Mesenchymal stem cell of adipose (primary cell): ENCODE data around the gene TACC2.

- CAGE, long polyA plus RNA, result no peak
Observed at GRCh38 chr10:119666390-119667024, 15.3 kb downstream of the BAG3 start.

DNA sequence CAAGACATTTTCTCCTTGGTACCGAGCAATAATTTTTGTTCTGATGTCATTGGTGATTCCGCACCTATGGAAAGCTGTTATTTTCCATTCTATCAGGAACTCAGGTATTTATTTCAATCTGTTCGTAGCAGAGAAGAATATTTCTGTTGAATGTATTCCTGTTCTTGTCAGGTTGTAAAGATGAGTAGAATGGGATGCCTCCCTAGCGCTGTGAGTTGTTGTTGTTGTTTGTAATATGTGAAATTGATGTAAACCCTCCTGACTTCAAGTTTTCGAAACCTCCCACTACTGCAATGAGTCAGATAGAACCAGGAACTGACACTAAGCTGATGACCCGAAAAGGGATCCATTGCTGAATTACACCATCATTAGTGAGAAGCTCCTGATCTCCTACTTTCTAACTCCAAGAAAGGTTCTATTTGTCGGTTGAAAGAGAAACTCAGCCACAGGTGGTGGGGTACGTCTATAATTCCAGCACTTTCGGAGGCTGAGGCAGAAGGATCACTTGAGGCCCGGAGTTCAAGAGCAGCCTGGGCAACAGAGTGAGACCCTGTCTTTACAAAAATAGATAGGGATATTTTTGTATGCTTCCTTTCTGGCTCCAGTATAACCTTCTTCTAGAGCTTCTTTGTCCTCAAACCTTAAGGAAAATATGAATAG, 21.4 kb upstream of the INPP5F start:
- CAGE, long polyA plus RNA, result no peak

DNA sequence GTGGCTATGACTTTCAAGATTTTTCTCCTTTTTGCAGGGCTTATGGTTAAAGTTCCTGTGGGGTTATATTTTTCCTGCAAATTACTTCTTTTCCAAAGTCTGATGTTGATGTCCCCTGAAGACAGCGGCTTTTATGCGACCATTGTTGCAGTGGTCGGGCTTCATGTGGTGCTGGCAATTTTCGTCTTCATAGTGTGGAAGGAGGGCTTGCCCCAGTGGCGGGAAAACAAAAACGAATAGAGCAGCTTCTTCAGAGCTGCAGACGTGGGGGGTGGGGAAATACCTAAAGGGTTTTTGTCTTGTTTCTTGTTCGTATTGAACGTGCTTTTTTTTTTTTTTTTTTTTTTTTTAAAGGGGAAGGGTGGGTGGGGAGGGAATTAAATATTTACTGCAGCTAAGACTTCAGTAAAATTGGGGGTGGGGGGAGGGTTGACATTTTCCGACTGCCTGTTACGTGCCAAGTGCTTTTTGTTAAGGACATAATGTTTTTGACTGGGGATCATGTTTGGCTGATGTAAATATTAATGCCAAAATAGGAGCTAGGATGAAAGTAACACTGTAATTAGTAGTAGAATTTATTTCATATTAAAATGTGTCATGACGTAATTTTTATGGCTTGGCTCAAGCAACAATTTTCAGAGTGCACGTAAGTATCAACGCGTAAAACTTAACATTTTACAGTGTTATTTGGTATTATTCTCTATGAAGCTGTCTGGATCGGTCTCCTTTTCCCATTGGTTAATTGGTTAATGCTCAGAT, 53.6 kb downstream of the MCMBP start:
- CAGE, long polyA plus RNA, result no peak

DNA sequence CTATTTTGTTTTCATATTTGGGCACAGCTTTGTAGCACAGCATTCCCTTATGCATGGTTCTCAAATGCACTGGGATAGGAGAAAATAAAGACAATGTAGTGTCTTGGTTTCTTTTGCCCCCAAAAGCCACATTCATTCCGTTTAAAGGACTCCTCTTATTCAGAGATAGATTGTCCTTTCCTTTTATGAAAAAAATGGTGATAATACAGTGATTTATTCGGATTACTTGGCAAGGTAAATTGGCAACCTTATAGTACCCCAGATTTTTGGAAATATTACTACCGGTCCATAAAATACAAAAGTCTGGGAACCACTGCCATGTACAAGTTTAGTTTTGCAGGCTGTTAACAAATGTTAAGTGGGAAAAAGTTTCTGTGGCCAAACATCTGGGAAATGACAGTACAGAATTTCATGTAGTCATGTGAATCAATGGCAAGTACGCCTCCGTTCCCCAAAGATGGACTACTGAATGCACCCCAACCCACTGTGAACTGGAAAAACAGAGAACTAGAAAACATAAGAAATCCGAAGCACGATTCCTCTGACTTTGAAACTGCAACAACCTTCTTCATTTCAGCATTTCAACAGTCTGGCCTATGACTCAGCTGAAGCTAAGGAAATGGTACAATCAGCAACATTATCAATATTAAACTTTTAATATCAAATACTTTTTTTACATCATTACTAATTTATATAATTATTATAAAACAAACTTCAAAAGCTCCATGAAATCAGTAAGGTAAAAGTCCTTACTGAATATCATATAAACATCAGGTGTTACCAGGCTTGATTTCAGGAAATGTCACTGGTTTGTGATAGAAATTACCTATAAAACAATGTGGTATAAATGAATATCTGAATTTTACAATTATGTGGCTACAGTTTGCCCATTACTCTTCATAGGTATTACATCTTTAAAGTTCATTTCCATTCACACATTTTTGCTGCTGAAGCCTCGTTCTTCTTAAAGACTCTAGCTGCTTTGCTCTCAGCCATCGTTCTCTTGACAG, 41.8 kb downstream of the MCMBP start:
- CAGE, long polyA plus RNA, result no peak

- CAGE, long polyA plus RNA, result no peak
Observed at GRCh38 chr10:120430915-120431365, 26.1 kb upstream of the PLPP4 start.

DNA sequence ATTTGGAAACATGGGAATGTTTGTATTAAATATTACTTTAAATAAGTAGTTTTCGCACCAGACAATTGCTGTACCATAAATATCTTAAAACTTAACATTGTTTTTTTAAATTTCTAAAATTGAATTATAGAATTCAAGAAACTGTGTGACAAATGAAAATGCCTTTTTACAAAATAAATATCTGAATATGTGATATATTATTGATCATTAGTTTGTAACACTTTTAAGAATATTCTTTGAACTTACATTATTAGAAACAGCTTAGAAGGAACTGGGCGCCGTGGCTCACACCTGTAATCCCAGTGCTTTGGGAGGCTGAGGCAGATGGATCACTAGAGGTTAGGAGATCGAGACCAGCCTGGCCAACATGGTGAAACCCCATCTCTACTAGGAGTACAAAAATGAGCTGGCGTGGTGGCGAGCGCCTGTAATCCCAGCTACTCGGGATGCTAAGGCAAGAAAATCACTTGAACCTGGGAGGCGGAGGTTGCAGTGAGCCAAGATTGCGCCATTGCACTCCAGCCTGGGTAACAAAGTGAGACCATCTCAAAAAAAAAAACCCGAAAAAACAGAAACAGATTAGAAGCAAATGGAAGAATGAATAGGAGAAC, 29.1 kb downstream of the WDR11 start:
- CAGE, long polyA plus RNA, result no peak

- CAGE, long polyA plus RNA, result no peak
Observed at GRCh38 chr10:120978761-120979118, 127.6 kb downstream of the WDR11 start.

- CAGE, long polyA plus RNA, result no peak
Observed at GRCh38 chr10:120980213-120980581, 129.0 kb downstream of the WDR11 start.

DNA sequence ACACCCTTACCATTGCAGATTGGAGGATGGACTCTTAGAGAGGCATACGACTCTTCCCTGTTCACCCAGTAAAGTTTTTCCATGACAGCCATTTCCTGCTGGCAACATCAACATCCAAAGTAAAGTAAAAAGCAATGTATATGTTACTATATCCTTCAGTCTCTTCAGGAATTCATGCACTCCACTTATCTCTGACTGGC, 297.1 kb downstream of the WDR11 start:
- CAGE, long polyA plus RNA, result no peak

DNA sequence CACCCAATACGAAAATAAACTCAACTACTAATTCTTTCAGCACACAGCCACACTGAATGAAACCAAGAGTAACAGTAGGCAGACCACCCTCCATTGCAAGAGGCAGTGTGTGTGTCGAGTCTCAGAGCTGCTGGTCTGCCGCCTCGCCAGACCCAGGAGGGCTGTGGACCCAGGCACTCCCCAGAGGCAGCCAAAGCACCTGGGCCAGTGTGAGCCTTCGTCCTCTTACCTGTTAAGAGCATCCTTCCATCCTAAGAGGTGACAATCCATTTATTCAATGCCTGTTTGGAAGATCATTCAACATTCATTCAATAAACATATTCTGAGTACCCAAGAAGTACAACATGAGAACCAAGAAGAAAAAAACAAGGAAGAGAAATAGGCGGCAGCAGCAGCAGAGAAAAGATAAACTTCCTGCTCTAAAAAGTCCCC, 238.7 kb downstream of the FGFR2 start:
- CAGE, long polyA plus RNA, result no peak

- CAGE, long polyA plus RNA, result no peak
Observed at GRCh38 chr10:121449474-121450025, 148.7 kb downstream of the FGFR2 start.

DNA sequence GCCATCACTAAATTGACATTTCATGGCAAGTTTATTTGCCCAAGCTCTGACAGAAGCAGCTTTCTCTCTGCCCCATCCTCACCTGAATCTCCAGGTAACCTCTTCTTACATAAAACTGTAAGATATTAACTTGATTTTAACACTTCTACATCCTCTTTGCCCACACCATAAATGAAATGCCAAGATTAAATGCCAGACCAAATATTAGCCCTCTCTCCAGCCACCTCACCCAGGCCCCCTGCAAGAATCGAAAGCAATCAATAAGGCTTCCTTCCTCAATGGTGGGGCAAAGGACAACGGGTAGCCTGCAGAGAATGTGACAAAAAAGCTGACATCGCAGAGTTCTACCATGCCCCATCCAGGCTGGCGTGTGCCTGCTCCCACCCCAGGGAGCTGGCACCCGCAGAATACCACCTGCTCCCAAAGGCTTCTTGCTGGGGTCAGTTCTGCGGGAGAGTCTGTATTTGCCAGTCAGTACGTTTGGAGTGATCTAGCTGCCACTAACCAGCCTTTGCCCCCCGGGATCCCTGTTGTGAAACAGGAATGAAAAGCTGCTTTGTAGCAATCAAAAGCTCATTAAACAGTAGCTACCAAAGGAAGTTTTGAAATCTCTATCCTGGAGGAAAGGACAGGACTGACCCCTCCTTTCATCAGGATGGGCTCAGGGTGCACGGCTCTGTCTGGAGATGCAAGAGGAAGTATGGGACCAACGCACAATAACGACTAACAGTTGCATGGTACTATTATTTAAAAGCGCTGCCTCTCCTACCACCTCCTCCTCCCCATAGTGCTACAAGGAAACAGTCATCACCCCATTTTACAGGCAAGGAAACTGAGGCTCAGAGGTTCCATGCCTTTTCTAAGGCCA, 67.2 kb downstream of the FGFR2 start:
- CAGE, long polyA plus RNA, result no peak

DNA sequence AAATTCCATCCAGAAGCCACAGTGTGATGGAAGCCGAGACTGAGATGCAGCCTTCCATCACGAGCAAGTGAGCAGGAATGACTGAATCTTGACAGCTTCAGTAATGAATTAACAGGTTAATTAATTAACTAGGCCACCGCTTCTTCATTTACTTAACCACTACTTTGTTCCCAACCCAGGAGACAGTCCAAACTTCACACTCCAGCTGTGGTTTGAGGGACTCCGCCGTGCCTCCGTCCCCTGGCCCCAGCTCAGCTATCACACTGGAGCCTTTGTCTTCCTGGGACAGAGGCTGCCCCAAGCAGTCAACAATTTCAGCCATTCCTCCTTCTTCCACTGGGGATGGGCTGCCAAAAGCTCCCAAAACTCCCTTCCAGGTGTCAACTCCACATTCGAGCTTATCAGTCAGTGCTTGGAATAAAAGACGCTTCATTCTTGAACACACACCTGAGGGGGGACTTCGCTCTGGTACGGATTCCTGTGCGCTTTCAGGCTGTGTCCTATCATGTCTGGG, 65.8 kb downstream of the FGFR2 start:
- CAGE, long polyA plus RNA, result no peak

DNA sequence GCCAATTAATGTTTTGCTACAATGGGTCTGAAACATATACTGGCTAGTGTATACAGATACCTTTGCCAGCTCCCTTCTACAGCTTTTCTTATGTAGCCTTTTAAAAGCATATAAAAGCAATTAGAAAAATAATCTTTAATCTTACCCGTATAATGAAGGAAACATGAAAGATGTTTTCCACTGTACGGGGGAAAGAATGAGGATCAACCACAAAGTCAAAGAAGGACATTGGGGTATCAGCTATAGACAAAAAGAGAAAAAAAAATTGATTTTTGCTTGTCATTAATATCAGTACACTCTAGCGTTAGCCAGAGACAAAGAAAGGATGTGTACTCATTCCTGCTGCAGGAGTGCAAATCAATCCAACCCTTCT, 13.8 kb downstream of the NSMCE4A start:
- CAGE, long polyA plus RNA, result no peak

- CAGE, long polyA plus RNA, result no peak
Observed at GRCh38 chr10:121974208-121974971, 627 bp downstream of the NSMCE4A start.

DNA sequence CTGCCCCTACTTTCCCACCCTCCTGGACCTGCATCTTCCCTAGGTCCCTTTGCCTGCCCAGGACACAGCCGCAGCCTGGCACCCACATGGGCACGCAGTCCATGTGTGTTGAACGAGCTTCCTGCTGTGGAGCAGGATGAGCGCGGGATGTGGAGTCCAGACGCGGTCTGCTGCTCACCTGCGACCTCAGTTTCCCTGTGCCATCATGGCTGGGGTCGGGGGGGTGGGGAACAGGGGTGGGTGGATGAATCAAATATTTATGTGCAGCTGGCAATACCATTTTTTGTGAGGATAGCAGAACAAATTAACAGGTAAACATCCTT, 396 bp upstream of the NSMCE4A start:
- CAGE, long polyA plus RNA, result no peak

GRCh38 chr10:121988709-121989412, at the start of gene TACC2:
TSS of gene TACC2 (plus strand) at chr10:121989163.
- CAGE, long polyA plus RNA, result no peak

DNA sequence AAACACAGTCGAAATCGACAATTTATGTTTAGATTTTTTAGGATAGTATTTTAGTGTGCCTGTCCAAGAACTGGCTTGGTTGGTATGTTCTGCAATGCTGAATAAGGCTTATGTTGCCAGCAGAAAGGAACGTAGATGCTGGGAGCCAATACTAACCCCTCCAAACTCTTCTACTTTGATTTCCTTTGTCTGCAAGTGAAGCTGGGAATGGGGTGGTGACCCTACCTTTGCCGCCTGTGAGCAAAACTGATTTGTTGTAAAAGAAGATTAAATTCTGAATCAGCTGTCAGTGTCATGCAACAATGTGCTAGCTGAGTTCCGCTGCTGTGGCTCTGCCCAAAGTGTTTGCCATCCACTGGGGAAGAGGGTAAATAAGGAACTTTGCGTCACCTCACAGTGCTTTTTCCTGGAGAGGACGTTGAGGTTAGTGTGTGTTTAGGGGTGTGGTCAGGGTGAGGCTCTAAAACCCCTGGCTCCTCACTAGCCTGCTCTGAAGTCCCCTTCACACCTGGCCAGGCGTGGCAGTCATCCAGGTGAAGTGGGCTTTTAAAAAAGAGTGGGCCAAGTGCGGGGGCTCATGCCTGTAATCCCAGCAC, 44.4 kb downstream of the TACC2 start:
- CAGE, long polyA plus RNA, result no peak

GRCh38 chr10:122056444-122057088, 67.6 kb downstream of the TACC2 start:
- CAGE, long polyA plus RNA, result no peak

GRCh38 chr10:122127729-122128252, 138.8 kb downstream of the TACC2 start:
- CAGE, long polyA plus RNA, result no peak